ENCODE data around the genes DLX5 and TAC1.

DNA sequence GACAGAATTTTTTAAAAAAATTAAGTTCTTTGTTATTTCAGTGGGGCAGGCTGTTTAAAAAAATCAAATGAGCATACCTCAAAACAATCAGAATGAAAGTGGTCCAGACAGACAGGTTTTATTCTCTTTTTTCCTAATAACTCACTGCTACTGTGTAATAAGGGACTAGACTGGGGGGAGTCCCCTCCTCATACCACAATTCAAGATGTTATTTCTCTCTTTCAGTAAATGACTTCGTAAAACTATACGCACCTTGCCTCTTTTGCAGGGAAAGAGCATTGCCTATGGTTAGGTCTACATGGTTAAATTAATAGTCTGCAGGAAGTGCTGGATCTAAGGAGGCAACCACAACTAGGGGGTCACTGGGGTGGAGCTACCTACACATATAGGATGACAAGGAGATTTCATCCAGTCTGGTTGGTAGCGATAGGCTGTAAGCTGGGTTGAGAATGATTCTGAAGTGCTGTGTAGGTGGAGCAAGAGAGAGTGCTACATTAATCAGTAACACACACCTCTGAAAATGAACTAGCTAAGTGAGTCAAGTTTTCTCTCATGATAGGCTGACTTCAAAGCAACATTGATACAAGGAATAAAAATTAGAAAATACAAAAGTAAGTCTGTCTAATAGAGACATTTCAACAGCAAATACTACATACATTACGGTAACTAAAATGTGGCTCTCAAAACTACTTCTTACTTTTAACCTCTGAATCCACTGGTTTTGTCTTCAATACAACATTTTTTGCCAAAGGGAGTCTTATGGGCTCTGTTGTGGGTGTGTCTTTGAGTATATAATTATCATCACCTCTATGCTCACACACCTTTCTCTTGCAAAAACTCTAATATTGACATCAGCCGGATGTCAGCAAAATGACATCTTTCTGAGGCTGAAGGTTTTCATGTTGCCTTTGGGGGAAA lies 41.4 kb upstream of the FAM133B start:
- RRBS = no CpG with 5 or more reads among the region's 5 CpGs

- RRBS = no CpG with 5 or more reads among the region's 17 CpGs
These were observed 105.4 kb upstream of the FAM133B start for GRCh38 chr7:92695112-92696521.

GRCh38 chr7:93889820-93890572 lies 557 bp downstream of the TFPI2 start:
- RRBS = no CpG with 5 or more reads among the region's 42 CpGs

- RRBS = no CpG with 5 or more reads among the region's 3 CpGs
These were observed 12.6 kb downstream of the GNG11 start for GRCh38 chr7:93934097-93934627.

DNA sequence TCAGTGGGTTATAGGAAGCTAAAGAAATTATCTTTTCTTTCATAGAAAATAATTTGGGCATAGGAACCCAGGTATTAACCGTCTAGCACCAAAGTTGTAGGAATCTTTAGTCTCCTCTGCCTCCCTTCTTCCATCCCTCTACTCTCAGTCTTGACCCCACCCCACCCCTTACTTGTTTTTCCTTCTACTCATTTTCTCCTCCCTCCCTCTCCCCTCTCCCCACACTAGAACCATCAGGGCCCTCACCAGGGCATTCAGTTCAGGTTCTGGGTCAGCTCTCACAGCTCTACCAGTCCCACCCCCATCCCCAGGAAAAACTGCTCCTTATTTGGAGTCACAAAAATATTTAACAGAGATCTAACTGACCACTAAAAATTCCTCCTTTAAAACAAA lies 3.0 kb upstream of the COL1A2 start:
- RRBS = no CpG with 5 or more reads among the region's 1 CpG

GRCh38 chr7:94393163-94393958 lies 1.3 kb upstream of the COL1A2 start:
- RRBS = no CpG with 5 or more reads among the region's 18 CpGs

- RRBS = no CpG with 5 or more reads among the region's 3 CpGs
These were observed 24.6 kb downstream of the COL1A2 start for GRCh38 chr7:94419258-94419760.

DNA sequence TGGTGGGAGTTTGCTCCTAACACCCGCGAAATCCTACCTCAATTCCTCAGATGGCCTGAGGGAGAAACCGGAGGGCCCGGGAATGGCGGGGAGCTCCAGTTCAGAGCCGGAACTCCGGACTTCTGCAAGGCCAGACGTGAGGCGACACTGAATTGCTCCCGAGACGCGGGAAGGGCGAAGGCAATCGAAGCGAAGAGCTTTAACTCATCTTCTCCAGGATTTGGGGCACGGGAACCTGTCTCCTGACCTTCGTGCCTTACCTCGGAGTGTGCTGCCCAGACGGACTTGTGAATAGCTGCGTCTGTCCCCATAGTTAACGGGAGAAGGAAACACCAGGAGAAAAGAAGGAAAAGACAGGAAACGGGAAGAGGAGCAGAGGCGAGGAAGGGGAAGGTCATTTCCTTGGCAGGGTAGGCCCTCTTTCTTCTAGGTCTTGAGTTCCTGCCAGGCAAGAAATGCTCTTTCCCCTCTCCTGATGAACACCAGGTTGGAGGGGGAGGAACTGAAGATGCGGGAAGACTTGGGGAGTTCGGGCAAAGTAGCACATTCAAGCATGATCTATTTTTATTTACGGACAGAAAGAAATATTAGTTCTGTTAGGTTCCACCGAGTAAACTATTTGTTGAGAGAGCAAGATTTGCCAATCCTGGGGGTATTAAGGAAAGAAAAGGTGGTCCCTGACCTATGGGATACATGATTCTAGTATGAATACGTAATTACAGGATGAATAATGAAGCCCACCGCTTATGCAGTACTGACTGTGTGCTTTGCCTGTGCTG lies 633 bp upstream of the PON3 start:
- RRBS = 8% methylated on average over 1 of the region's 29 CpGs

DNA sequence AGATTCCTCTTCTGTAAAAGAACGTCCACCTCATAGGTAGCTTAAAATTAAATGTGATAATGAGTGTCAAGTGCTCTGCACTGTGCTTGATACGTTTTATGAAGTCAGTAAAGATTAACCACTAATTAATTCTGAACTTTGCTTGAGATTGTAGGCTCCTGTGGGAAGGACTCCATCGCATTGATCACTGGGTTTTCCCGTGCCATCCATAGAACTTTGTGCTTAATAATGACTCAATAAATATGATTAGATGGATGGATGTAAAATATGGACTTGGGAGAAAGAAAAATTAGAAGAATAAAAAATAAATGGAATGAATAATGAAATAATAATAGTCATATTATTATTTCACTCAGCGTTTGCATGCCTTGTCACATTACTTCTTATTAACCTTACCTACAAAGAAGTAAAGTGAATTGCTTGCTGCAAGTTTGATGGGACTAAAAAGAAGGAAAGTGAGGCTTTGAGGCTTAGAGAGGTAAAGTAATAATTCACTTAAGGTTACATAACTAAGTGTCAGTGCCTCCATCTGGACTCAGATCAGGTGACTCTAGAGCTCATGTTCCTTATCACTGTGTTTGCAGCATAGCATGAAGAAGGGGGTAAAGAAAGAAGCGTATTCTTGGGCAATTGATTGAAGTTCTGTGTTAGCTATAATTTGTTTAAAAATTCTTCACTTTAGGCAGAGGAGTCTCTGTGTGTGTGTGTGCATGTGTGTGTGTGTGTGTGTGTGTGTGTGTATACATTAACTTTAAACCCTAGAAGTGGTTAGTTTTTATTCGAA lies 1.8 kb upstream of the PON3 start:
- RRBS = no CpG with 5 or more reads among the region's 7 CpGs

DNA sequence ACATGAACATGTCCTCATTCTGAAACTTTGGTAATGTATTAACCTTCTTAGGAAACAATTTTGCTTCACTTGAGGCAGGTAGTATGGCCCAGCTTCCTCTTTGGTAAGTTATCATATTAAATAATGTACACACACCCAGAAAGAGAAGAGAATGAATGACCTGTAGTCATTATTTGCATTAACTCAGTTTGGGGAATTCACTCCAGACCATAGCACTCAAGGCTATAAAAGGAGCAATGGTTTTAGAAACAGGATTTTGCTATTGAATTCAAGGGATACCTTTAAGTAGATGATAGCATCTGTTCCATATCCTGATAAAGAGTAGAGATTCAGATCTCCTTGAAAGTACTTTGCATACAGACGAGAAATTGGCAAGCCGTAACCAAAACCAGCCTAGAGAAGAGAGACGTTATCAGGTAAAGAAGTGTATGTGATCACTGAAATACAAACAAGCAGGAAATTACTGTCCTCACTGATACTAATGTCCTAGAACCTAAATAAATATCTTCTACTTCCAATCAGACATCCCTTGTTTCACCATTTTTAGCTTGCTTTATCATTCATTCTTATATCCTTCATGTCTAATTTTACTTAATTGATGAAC lies 9.5 kb downstream of the PDK4 start:
- RRBS = no CpG with 5 or more reads among the region's 3 CpGs

DNA sequence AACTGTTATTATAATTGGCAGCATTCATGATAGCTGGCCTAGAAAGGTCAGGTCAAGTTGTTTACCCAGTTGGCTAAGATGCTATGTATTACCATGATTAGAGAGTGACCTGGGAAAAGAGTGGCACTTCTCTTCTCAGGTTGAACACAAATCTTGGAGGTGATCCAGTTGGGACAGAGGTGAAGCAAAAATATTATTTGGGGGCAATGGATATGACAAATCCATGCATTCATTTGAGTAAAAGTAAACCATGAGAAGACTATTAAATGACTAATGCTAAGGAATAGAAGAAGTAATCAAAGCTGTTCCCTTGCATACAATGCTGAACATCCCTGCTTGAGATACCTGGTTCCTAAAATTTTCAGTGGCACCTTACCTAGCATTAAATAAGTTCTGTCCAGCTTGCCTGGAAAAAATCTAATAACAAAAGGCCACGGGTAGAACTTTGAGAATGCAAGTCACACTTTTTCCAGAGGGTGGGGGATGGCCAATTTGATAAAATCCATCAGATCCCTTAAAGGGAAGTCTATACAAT lies 3.1 kb upstream of the PDK4 start:
- RRBS = no CpG with 5 or more reads among the region's 1 CpG

DNA sequence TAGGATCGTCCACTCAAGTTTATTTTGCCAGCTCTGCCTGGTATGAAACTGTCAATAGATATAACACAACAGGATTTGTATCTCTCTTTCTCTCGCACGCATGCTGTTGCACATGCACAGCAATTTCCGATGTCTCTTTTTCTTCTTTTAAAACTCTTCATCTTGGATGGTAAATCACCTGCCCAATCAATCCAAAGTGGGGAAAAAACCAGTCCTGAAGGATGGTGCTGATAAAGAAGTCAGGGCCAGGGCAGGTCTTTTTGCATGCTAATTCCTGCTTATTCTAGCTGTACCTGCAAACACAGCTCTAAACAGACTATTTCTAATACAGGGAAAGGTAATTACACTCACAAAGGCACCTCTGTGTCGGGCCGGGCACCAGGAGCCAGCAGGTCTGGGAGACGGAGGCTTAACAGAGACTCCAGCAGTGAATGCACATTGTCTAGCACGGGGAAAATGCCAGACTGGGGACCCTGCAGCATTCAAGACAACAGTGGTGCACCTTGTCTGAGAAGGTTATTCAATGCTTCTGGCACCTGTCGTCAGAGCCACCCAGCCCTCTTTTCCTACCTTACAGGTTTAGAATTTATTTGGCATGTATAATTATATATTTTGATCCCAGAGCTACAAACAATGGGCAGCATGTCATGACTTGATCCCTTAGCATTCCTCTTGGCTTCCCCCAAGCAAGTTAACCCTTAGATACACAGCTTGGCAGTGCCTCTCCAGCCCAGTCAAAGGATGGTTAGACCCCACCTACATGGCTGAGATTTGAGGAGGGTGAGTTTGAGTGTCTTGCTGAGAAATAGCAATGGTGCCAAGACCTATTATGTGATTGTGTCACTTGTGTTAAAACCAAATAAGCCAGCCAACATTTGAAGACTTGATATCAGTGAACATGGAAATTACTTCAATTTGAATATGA lies 185.2 kb downstream of the SLC25A13 start:
- RRBS = no CpG with 5 or more reads among the region's 9 CpGs

DNA sequence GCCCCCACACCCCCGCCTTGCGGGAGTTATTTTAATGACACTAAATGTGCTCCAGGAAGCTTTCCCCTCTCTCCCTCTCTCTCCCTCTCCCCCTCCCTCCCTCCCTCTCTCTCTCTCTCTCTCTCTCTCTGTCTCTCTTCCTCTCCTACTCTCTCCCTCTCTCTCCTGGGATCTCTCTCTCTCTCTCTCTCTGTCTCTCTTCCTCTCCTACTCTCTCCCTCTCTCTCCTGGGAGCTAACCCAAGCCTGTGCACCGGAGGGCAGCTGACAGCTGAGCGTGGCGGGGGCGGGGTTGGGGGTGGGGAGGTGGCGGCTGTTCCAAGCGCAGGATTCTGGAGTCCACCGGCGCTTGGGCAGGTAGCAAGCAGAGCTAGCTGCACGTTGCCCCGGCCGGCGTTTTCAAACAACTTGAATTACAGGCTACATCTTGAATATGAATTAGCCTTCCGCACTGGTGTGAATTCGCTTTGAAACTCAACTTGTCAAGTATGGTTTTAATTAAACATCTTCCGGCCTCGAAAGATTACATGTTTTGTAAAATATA lies 9.3 kb upstream of the DLX6 start:
- RRBS = 6% methylated on average over 11 of the region's 18 CpGs

DNA sequence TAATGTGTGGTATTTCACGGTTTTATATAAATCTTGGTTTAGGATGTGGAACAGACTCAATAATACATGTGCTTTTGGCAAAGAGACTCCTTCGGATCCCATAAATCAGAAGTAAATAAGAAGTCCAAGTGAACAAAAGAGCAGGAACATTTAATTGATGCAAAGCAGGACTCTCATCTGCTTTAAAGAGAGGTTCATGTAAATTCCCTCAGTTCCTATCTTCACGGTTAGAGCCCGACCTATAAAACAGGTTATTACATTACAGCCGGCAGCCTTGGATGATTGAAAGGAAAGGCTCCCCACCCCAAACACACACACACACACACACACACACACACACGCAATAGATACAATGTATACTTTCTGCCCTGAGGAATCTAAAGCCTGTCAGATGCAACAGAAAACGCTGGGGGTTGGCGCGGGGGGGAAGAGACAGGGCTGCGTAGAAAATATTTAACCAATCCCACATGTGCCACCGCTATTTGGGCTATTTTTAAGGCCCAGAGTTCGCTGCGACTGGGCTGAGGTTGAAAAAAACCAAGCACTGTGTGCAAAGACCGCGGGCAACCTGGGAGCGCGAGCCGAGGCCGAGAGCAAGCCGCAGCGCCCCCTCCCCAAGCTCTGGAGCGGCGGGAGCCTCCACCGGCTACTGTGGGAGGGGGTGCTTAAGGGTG lies 8.6 kb downstream of the DLX5 start:
- RRBS = 5% methylated on average over 1 of the region's 24 CpGs

DNA sequence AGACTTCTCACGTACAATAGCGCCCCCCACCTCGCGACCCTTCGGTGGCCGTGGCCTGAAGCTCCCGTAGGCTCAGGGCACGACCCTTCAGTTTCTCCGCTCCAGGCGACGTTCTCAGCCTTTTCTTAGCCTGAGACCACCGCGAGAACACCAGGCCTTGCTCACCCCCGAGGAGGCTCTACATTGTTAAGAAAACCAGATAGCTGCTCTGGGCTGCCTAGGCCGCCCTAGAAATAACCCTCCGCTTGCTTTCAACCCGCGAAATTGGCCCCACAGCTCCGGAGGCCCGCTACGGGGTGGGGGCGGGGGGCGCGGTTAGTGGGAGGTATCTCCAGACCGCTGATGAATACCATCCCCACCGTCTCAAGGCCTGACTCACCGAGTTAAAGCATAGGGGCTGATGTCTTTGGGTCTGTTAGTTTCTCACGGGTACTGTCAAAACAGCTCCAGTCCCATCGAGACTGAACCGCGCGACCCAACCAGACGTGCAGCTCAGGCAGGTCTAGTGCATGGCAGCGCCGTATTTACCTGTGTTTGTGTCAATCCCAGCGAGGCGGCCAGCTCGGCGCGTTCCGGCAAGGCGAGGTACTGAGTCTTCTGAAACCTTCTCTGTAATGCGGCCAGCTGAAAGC lies 2.9 kb downstream of the DLX5 start:
- RRBS = no CpG with 5 or more reads among the region's 43 CpGs

GRCh38 chr7:97022453-97023026 lies 2.1 kb downstream of the DLX5 start:
- RRBS = no CpG with 5 or more reads among the region's 26 CpGs

- RRBS = no CpG with 5 or more reads among the region's 61 CpGs
These were observed at the start of gene DLX5 for GRCh38 chr7:97024234-97025381. Gene DLX5, minus strand, starts transcription at chr7:97024831.

GRCh38 chr7:97731766-97732294 lies at the start of gene TAC1:
Gene TAC1, plus strand, starts transcription at chr7:97732086.
- RRBS = no CpG with 5 or more reads among the region's 50 CpGs

DNA sequence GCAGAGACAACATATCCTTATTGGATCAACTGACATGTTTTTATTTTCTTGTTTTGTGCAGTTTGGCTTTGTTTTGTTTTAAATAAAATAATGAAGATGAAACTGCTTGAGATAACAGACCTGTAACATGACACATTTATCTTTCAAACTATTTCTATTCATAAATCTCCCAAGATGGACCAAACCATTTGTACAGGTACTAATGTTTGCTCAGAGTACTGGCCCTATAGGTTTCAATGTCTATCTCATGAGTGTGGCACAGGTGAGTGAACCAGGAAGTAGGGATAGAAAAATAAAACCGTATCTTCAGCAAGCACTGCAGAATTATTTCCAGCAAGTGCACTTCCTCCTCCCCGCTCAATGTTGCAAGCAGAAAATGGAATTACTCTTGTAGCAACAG lies 40.5 kb downstream of the TAC1 start:
- RRBS = no CpG with 5 or more reads among the region's 2 CpGs